Spleen (tissue), 7 donors: Measurements from ENCODE around the genes ZNF529, GGN and SPRED3.

GRCh38 chr19:36257233-36258098 is 42.6 kb downstream of the ZNF146 start:
- PRO-cap, 4 experiments, result peak in 4 of 4 experiments; most common plus-strand start chr19:36257689 (in 3); most common minus-strand start chr19:36257607 (in 2)
- RAMPAGE, long total RNA, 4 experiments, result no peak in any of the 4 experiments

DNA sequence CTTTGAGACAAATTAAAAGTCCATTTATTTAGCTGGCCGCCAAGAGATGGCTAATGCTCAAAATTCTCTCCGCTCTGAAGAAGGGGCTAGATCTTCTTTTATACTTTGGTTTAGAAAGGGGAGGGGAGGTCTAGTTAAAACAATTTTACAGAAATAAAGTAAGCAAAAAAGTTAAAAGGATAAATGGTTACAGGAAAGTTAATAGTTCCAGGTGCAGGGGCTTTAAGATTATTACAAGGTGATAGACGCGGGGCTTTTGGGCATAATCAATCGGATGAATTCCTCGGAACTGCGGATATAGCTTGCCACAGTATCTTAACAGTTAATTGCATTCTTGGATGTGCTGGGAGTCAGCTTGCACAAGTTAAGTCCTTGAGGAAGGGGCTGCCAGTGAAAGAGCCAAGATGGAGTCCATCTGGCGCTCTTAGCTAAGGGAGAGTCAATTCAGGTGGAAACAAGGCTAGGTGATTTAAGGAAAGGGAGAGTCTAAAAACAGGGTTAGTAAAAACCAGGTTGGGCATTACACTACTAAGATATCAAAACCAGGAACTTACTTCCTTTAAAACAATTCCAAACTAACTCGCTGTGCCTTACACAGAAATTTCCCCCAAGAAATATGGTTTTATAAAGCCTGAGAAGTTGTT is 48.4 kb downstream of the ZFP14 start:
- PRO-cap, 4 experiments, result no peak in any of the 4 experiments
- RAMPAGE, long total RNA, 4 experiments, result no peak in any of the 4 experiments

DNA sequence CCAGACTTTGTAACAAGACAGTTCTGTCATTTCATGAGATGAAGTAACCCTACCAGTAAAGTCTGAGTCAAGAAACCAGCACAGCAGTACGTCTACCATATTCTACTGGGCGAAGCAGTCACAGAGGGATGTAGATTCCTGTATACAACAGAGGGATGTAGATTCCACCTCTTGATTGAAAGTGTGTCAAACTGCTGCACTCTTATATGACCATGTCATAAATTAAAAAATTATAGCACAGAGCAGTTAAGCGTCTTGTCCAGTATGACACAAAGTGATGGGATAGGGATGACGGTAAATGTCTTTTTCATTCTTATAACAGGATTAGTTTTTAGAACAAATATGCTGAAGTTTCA is 13.2 kb upstream of the ZFP14 start:
- PRO-cap, 4 experiments, result no peak in any of the 4 experiments
- RAMPAGE, long total RNA, 4 experiments, result no peak in any of the 4 experiments

DNA sequence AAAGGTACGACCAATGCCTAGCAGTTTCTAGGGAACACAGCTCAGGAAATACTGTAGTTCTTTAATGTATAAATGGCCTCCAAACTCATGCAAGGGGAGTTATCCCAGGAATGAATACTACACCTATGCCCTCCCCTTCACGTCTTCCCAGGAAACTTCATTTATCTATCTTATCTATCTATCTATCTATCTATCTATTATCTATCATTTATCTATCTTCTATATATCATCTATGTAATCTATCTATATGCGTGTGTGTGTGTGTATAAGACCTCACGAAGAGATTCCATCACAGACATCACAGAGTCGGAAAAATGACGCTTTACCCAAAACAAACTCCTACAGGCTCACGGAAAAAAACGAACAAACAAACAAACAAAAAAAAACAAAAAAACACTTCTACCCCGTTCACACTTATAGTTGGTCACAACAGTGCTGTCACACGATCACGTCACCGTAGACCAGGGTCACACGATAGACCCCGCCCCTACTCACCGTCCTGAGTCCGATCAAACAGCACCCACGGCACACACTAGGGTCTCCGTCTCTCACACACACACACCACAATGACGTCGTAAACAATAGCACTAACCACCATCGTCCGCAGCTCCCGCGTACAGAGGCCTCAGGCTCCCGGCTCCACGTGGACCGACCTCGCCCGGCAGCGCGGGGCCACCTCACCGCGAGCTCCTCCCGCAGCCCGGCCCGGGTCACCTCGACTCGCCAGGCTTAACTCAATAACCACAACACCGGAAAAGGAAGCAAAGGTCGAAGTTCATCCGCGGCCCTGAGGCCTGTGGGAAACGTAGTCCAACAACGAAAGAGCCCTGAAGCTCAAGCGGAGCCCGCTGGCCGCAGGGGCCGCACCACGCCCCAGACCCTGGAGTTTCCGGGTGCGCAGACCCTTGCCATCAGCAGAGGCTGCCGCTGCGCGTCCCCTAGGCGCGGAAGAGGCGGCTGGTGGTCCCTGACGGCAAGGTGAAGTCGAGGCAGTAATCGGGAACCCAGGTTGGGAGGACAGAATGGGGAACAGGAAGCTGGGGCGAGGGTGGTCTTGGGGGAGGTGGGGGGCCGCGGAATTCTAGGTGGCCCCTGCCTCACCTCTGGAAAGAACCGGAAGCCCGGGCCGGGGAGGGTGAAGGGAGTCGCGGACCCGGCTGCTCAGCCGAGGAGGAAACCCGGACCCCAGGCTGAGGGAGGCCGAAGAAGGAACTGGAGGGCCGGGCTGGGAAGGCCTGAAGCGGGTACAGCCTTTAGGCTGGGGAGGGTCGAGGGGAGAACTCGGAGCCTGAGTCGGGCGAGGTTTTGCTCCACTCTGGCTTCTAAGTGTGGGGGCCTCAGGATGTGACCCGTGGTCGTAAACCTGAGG is at the start of gene ZNF529:
Gene ZNF529, minus strand, starts transcription at position 745 of the 1,369 bp plus-strand sequence.
- PRO-cap, 4 experiments, result peak in 4 of 4 experiments; most common plus-strand start position 819 of the sequence (in 4); most common minus-strand start position 722 of the sequence (in 2)
- RAMPAGE, long total RNA, 4 experiments, result start-site peak on the plus strand in 3 of 4 experiments, centred at positions 811 to 850 of the sequence, 25 to 28 reads per replicate; start-site peak on the minus strand in 3 of 4 experiments, centred at positions 699 to 705 of the sequence, 24 to 25 reads per replicate

GRCh38 chr19:36746037-36746524 is 26.5 kb downstream of the ZNF850 start:
- PRO-cap, 4 experiments, result no peak in any of the 4 experiments
- RAMPAGE, long total RNA, 4 experiments, result start-site peak on the minus strand in 1 of 4 experiments, at chr19:36745994-36746279 at its widest, 5 reads per replicate

- PRO-cap, 4 experiments, result no peak in any of the 4 experiments
- RAMPAGE, long total RNA, 4 experiments, result no peak in any of the 4 experiments
These were observed 18.0 kb downstream of the ZNF527 start for GRCh38 chr19:37388783-37389451.

GRCh38 chr19:37594167-37594581 is 418 bp downstream of the ZNF571 start:
- PRO-cap, 4 experiments, result peak in 4 of 4 experiments; most common plus-strand start chr19:37594542 (in 2); most common minus-strand start chr19:37594538 (in 3)
- RAMPAGE, long total RNA, 4 experiments, result no peak in any of the 4 experiments

- PRO-cap, 4 experiments, result peak in 1 of 4 experiments; most common minus-strand start chr19:37619250 (in 1)
- RAMPAGE, long total RNA, 4 experiments, result no peak in any of the 4 experiments
These were observed 24.3 kb downstream of the ZNF540 start for GRCh38 chr19:37618958-37619435.

DNA sequence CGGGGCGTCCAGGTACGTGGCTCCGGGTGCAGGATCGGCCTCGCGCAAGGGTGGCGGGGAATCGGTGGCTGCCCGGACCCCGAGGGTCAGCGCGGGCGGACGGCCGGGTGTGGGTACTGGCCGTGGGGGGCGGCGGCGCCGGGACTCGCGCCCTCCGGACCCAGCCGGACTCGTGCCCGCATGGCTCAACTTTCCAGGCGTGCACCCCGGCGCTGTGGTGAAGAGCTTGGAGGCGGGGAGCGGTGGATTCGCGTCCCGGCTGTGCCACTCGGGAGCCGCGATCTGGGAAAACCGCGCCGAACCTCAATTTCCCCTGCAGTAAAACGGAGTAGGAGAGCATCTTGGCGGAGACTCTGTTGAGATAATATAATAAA is 326 bp downstream of the SIPA1L3 start:
- PRO-cap, 4 experiments, result no peak in any of the 4 experiments
- RAMPAGE, long total RNA, 4 experiments, result start-site peak on the plus strand in 1 of 4 experiments, centred at position 39 of the sequence, 7 reads per replicate

DNA sequence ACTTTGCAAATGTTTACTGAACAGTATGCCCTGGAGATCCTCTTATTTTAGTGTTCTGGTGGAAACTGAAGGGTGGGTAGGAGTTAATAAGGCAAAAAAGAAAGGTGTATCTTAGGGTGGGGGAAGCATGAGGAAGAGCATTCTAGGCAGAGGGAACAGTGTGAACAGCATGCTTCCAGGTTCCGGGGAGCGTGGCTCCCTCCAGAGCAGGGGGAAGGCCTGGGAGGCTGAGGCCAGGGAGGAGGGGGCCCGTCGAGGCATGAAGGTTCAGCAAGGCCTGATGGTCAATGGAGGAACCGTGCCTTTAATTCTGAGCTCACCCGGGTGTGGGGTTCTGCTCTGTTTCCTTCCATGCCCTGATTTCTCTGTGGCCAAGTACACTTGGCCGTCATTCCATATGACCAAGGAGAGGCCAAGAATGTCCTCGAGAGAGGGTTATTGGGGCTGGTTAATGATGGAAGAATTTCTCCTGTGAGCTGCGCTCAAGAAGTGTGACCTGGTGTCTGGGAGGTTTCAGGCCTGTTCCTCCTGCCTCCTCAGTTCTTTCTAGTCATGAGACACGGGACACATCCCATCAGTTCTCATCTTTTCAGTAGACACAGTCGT is 73.5 kb downstream of the SIPA1L3 start:
- PRO-cap, 4 experiments, result no peak in any of the 4 experiments
- RAMPAGE, long total RNA, 4 experiments, result no peak in any of the 4 experiments

- PRO-cap, 4 experiments, result peak in 4 of 4 experiments; most common plus-strand start chr19:37986406 (in 1); most common minus-strand start chr19:37986627 (in 4)
- RAMPAGE, long total RNA, 4 experiments, result no peak in any of the 4 experiments
These were observed 79.4 kb downstream of the SIPA1L3 start for GRCh38 chr19:37986402-37986891.

DNA sequence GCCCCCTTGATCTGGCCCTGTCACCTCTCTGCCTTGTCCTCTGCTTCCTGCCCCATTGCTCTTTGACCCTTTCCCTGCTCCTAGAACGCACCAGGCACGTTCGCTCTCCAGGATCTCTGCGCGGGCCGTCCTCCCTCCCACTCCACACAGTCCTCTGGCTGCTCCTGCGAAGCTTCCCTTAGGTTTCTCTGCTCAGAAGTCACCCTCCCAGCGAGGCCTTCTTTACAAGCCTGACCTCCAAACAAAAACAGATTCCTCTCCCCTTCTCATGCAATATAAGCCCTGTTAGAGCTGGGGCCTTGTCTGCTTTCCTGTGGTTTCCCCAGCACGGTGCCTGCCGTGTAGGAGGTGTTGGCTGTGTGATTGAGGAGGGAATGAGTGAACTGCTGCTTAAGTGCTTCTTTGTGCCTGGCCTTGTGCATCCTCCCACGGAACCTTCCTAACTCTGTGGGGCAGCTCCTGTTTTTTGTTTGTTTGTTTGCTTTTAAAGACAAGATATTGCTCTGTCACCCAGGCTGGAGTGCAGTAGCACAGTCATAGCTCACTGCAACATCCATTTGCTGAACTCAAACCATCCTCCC is 81.8 kb downstream of the SIPA1L3 start:
- PRO-cap, 4 experiments, result no peak in any of the 4 experiments
- RAMPAGE, long total RNA, 4 experiments, result no peak in any of the 4 experiments

DNA sequence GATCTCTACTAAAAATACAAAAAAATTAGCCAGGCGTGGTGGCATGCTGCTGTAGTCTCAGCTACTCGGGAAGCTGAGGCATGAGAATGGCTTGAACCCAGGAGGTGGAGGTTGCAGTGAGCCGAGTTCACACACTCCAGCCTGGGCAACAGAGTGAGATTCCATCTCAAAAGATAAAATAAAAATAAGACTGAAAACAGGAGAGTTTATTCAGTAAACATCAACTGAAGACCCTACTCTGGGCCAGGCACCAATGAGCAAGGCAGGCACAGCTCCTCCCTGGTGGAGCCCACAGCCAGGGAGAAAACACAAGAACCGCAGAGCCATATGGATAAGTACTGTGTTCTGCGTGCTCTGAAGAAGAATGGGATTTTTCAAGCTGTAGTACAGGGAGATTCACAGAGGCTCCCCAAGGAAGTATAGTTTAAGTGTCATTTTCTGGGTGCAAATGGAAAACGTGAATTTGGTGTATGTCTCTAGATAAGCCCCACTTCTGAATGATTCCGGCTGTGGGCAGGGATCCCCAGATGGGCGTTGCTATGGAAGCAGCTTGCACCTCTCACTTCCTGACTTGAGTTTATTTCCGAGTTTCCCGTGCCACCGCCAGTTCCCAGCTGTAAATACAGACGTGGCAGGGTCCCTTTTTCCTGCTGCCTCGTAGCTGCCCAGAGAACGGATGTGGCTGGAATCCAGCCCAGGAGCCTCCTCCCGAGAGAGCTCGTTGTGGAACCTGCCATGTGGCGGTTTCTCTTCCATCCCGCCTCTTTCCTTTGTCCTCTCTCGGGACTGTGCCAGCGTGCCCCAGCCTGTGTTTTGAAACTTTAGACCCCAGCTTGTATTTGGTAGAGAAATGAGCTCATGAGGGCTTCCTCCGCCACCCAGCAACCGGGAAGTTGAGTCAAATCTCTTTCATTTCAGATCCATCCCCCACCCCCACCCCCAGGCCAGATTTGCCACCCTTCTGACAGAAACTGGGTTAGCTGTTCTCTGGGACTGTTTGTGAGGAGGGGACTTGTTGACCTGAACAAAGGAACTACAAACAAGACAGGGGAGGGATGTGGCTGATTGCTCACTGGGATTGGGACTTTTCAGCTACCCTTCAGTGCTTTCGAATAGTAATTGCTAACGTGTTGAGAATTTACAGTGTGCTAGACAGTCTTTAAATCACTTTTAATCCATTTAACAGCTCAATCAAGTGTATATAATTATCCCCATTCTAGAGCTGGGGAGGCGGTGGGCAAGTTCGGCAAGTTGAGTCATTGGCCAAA is 96.4 kb downstream of the SIPA1L3 start:
- PRO-cap, 4 experiments, result peak in 3 of 4 experiments; most common plus-strand start position 606 of the sequence (in 3); most common minus-strand start position 495 of the sequence (in 2)
- RAMPAGE, long total RNA, 4 experiments, result no peak in any of the 4 experiments

- PRO-cap, 4 experiments, result no peak in any of the 4 experiments
- RAMPAGE, long total RNA, 4 experiments, result no peak in any of the 4 experiments
These were observed 97.9 kb downstream of the SIPA1L3 start for GRCh38 chr19:38004880-38005273.

GRCh38 chr19:38082038-38082647 is 141.9 kb downstream of the DPF1 start:
- PRO-cap, 4 experiments, result peak in 1 of 4 experiments; most common plus-strand start chr19:38082235 (in 1)
- RAMPAGE, long total RNA, 4 experiments, result no peak in any of the 4 experiments

- PRO-cap, 4 experiments, result no peak in any of the 4 experiments
- RAMPAGE, long total RNA, 4 experiments, result no peak in any of the 4 experiments
These were observed 9.8 kb upstream of the DPF1 start for GRCh38 chr19:38233748-38234325.

GRCh38 chr19:38387513-38388528 is at the start of gene GGN:
TSS of gene GGN (minus strand) at chr19:38388034.
- PRO-cap, 4 experiments, result peak in 4 of 4 experiments; most common plus-strand start chr19:38387786 (in 4); most common minus-strand start chr19:38387657 (in 1)
- RAMPAGE, long total RNA, 4 experiments, result no peak in any of the 4 experiments

GRCh38 chr19:38388614-38388975 is at the start of gene SPRED3:
TSS of gene SPRED3 (plus strand) at chr19:38388697.
- PRO-cap, 4 experiments, result no peak in any of the 4 experiments
- RAMPAGE, long total RNA, 4 experiments, result no peak in any of the 4 experiments

DNA sequence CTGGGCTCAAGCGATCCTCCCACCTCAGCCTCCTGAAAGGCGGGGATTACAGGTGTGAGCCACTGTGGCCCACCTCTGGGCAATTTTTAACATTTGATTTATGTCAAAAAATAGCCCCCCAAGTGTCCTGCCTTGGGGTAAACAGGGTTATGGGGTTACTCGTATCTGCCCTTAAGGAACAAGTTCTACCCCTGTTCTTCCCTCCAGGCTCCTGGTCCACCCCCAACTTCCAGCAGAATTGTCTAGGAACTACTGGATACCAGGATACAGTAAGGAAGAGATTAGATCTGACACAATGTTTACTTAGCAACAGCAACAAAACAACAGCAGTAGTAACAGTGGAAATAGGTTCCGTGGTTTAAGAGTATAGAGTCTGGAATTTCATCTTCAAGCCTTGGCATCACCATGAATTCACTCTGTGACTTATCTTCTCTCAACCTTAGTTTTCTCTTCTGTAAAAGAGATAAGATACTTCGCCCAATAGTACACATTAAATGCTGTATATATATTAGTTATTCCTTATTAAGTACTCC is 1.8 kb upstream of the FAM98C start:
- PRO-cap, 4 experiments, result no peak in any of the 4 experiments
- RAMPAGE, long total RNA, 4 experiments, result no peak in any of the 4 experiments

GRCh38 chr19:38502784-38503126 is 69.3 kb downstream of the RYR1 start:
- PRO-cap, 4 experiments, result no peak in any of the 4 experiments
- RAMPAGE, long total RNA, 4 experiments, result no peak in any of the 4 experiments